Neutrophil (primary cell): ENCODE data around the gene JAKMIP1.

DNA sequence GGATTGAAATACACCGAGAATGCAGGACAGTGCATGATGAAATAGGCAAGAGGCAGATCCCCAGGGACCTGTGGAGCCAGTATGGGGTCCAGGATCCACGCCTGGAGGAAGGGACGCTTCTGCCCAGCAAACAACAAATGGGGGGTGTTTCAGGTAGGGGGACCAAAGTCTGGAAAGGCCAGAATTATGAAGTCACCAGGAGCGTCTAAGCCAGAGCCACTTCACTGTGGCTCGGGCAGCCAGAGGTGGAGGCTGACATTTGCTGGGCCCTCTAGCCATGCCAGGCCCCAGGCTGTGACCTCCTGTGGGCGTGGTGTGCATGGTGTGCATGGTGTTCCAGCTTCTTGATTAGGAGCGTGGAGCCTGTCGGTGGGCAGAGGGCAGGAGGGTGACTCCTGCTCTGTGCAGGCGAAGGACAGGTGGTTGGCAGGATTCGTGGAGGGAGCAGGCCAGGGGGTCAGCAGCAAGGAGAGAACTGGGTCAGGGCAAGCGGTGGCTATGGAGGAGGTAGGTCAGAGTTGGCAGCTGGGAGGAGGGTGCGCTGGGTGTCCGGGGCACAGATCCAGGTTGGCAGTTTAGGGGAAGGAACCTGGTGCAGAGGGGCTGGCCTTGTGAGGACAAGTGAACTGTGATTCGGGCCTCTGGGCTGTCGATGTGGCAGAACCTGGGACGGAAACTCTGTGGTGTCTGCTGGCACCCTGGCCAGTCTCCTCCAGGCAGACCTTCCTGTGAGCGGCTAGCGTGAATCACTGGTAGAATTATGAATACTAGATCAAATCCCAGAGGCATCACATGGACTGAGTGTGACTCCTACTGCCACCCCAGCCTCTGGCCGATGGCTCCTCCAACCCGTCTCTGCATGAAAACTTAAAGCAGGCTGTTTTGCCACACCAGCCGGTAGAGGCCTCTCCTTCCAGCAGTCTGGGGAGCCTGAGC, 19.9 kb downstream of the EVC start:
- PRO-cap, result no peak

DNA sequence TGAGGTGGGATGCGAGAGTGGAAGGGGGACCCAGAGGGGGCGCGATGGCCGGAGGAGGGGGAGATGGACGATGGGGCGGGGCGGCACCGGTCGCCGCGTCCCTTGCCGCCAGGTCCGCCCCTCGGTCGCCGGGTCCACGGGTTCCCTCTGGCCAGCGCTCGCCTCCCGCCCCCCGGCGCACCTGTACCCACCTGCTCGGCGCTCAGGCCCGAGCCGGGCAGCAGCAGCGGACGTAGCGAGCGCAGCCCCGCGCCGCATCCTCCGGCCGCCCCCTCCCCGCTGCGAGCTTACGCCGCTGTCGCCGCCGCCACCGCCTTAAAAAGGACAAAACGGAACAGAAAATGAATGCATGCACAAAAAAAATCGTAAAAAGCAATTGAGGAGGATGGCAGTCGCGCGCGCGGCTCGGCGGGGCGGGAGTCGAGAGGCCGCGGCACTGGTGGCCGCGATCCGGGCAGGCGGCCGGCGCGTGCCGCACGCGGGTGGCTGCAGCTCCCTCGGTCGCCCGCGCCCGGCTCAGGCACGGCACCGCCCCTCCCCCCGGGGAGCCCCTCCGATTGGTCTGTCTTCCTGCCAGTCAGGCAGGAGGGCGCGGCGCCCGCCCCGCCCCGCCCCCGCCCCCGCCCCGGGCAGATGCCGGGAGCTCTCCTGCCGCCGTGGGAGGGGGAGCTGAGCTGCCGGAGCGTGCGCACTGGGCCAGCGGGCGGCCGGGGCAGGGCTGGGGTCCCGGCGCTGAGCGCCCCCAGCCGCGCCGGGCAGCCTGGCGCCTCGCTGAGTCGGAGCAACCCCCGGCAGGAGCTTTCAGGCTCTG, at the start of gene JAKMIP1:
Gene JAKMIP1 (minus strand): TSS at position 488 of the 811 bp plus-strand sequence.
- PRO-cap, result no peak

GRCh38 chr4:6201528-6202214, 1.3 kb upstream of the JAKMIP1 start:
- PRO-cap, result no peak

GRCh38 chr4:6281741-6282376, 12.2 kb downstream of the WFS1 start:
- PRO-cap, result no peak

DNA sequence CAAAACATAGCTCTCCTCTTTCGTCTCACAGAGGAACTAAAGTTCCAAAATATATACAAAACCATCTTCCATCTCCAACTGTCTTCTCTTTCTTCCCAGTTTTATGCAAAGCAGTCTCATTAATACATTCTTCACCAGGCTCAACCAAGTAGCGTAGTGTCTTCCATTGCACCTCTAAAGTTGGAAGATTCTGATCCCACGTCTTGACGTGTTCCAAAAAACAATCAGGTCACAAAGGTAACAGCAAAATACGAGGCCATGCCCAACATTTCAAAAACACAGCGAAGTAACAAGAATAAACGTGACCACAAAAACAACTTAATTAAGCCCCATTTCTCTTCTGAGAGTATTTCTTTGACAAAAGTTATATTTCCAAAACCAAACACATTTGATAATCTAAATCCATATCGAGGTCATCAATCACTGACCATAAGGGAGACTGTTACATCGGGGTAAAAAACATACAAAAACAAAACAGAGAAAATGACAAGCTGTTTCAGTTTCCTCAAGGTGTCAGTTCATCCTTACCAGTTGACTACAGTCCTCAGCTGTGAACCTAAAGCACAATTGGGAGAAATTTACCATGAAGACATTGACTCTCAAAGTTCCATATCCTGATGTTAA, 1.5 kb downstream of the MRFAP1L1 start:
- PRO-cap, result no peak

DNA sequence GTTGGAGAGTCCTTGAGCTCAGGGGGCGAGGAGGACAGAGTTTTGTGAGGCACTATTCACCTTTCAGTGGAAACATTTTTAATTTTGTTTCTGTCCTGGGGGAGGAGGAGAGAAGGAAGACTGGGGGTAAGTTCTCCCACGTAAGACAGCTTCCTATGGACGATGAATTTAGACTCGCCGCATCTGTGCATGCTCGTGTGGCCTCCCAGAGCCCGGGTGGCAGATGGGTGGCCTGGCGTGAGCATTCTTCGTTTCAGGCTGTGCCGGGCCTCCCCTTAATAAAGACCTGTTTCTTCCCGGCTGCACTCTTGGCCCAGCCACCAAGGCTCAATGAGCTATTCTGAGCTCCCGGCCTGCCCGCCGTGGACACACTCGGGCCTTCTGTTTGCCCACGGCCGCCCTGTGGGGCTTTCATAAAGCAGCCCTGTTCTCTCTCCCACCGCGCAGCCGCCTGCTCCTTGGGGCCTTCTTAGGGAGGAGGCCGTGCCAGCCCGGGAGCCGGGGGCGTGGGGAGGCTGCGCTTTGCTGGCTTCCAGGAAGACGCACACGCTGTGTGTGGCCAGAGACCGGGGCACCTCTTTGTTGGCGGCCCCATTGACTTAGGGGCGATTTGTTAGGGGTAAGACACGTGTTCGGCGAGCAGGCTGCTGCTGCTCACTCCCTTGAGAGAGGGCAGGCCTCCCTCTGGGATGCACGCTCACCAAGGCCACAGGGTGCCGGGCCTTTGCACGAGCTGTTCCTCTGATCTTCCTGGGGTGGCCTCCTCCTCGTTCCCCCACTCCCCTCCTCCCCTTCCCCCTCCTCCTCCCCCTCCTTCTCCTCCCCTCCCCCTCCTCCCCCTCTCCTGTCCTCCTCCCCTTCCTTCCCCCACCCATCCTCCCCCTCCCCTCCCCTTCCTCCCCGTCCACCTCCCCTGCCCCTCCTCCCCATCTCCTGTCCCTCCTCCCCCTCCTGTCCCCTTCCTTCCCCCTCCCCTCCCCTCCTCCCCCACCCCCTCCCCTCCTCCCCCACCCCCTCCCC, 11.2 kb downstream of the BLOC1S4 start:
- PRO-cap, result no peak

DNA sequence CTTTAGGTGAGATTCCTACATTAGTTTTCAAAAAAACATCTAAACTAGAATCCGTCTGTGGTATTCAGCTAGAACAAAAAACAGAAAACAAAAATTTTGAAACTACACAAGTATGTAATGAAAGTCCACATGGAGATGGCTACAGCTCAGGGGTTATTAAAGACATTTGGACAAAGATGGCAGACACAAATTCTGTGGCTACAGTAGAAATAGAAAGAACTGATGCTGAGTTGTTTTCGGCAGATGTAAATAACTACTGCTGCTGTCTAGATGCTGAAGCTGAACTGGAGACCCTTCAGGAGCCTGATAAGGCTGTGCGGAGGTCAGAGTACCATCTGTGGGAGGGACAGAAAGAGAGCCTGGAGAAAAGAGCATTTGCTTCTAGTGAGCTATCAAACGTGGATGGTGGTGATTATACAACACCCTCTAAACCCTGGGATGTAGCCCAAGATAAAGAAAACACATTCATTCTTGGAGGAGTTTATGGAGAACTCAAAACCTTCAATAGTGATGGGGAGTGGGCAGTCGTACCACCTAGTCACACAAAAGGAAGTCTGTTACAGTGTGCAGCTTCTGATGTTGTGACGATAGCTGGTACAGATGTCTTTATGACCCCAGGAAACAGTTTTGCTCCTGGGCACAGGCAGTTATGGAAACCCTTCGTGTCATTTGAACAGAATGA, 46.8 kb upstream of the TBC1D14 start:
- PRO-cap, result no peak

DNA sequence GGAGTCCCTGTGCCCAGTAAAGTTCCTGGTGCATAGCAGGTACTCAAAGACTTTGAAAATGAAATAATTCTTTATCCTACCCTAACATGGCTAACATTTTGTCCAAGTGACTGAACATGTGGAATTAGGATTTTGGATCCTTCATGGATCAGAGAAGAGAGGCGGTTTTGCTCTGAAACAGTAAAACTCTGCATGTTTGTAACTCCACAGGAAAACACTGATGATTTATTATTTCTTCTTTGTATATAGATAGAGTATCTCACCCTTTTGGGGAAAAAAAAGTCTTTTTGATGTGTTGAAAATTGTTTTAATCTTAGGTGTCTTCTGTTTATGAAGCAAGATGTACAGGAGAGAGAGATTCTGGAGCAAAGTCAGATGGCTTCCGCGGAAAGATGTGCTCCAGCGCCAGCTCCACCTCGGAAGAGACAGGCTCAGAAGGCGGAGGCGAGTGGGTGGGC, 29.1 kb upstream of the TBC1D14 start:
- PRO-cap, result no peak

- PRO-cap, result no peak
Observed at GRCh38 chr4:6902375-6903028, 7.1 kb upstream of the TBC1D14 start.

DNA sequence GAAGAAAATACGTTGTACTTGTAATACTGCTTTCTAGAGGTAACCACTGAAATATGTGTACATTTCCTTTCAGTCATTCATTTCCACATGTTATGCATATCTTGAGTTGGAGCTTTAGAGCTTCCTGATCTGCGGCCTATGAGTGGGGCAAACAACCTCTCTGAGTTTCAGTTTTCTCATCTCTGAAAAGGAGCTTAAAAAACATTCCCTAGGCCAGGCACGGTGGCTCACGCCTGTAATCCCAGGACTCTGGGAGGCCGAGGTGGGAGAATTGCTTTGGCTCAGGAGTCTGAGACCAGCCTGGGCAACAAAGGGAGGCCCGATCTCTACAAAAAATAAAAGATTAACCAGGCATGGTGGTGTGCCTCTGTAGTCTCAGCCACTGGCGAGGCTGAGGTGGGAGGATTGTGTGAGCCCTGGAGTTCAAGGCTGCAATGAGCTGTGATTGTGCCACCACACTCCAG, 5.3 kb upstream of the TBC1D14 start:
- PRO-cap, result no peak

DNA sequence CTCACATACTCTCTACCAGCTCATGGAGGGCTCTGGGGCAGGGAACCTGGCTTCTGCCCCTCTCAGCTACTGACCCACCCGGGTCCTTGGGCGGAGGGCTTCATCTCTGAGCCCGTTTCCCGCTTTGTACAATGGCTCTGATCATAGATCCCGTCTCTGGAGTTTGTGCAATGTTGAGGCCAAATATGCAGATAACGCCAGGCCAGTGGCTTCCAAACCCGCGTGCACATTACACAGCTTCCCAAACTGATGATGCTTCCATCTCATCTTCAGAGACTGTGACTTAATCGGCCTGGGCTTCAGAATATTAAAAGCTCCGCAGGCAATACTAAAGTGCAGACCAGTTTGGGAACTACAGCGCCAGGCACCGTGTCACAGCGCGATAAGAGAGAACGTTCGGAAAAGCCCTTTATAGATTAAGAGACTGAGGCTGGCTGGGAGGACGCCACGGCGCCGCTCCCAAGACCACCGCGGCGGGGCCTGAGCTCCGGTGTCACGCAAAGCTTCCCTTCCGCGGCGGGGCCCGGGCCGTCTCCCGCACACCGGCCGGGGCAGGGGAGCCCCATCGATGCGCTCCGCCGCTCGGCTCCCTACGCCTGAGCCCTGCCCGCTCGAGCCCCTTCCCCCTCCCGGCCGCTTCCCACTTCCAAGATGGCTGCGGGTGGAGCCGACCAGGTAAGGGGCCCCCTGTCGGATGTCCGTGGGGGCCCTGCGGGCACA, 635 bp upstream of the TBC1D14 start:
- PRO-cap, result no peak

DNA sequence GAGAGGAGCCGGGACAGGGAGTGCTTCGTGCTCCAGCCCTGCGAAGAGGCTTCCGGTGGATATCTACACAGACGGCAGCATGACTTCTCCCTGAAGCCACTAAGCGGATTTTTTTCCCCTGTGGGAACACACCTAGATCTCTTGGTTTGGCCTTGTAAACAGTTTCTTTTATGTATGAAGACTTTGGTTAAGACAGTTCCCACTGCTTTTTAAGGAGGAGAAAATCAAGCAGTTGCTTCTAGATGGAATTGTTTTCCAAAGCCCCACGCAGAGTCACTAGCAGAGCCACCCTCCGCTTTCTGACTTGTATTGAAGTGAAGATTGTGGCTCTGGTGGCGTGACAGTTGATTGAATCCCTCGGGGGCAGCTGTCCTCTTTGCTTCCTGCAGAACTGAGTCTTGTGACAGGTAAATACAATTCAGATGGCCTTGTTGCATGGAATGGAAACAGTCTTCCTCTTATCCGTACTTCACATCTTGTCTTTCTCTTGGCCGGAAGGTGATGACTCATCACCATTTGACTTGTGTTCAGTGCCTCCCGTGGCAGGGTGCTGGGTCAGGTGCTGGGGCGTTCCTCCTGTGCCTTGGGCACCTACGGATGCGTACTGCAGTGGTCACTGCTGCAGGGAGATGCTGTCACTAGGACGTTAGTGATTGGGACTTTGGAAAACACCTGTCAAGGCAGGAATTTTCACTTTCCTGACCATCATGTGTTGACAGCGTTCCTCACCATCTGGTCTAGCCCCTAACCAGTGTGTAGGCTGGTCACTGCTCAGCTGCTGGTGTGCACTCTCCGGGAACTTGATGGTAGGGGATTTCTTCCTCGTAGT, 6.9 kb downstream of the TBC1D14 start:
- PRO-cap, result unidirectional peak, plus-strand start at position 616 of the sequence

DNA sequence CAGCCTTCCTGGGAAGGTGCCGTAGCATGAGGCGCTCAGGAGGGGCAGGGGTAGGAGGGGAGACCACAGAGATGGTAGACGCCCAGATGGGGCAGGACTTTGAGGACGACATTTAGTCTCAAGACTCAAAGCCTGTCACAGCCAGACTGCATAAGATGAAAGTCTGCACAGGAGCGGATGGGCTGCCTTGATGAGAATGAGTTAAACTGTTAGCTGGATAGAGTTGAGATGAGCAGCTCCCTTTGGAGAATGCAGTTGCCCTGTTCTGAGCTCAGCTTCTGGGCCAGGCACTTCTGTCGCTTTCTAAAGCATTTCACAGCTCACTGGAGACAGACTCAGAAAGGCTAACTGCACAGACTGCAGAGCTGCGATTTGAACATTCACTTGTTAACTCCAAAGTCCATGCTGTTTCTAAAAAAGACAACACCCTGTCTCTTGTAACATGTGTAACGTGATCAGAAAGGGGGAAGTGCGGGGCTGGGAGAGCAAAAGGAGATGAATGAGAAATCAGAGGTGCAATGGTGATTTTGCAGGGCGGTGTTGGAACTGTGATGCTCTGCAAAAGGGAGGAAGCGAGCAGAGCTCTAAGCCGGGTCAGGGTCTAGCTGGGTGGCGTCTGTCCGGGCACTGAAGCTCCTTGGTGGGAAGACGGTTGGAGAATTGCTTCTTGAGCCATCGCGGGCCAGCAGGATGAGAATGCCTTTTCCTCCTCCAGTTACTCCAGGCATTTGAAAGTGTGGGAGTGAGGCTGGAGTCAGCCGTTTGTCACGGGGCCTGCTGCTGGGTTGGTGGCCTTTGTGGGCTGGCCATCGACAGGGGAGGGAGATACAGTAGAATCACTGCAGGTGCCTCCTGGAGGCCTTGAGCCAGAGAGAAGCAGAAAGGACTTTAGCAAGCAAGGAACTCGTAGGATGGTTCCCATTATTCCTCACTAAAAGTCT, 20.2 kb downstream of the TBC1D14 start:
- PRO-cap, result no peak

GRCh38 chr4:6953716-6954394, 44.2 kb downstream of the TBC1D14 start:
- PRO-cap, result no peak

DNA sequence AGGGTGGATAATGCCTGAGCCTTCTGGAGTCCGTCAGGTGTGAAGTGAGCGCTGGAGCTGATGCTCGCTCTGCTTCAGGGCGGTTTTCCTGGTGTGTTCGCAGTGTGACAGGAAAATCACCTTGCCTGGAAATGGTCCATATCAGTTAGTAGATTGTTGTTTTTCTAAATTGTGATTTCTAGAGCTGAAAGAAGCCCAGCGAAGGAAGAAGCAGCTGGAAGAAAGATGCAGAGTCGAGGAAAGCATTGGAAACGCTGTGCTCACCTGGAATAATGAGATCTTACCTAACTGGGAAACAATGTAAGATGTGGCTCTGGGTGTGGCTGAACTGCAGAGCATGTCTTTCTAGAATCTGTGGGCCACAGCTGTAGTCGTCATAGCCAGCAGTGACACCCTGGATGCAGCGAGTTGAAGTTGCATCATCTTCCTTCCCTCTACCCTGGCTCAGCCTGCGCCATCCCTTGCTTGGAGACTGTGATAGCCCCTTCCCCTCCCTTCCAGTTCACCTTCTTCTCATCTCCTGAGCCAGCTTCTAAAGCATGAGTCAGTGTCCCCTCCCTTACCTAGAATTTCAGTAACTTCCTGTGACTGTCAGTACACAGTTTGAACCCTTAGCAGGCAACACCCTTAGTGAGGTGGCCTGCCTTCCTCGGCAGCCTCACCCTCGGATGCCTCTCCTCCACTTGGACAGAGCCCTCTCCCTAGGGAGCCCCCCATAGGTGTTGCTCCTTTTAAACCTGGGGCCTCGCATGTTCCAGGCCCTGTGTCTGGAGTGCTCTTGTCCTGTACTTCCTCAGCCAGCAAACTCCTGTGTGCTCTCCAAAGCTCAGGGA, 43.7 kb downstream of the CCDC96 start:
- PRO-cap, result no peak

DNA sequence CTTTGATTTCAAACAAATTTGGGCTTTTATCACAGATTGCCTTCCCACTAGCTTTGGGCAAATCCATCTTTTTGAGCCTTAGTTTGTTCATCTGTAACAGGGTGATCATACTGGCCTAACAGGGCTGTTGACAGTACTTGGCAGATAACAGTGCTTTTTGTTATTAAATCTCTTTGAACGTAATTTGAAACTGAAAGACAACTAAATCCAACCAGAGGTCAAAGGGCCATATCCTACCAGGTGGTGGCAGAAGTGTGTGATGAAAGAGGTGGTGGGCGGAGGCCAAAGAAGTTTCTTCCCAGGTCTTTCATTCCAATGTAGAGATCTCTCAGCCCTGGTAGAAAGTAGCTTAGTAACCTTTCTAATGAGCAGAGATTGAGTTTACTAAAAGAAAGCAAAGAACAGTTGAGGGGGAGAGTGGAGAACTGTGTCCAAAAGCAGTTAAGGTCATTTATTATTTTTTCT, 34.8 kb downstream of the CCDC96 start:
- PRO-cap, result no peak

- PRO-cap, result no peak
Observed at GRCh38 chr4:7014583-7015206, 28.1 kb downstream of the CCDC96 start.

DNA sequence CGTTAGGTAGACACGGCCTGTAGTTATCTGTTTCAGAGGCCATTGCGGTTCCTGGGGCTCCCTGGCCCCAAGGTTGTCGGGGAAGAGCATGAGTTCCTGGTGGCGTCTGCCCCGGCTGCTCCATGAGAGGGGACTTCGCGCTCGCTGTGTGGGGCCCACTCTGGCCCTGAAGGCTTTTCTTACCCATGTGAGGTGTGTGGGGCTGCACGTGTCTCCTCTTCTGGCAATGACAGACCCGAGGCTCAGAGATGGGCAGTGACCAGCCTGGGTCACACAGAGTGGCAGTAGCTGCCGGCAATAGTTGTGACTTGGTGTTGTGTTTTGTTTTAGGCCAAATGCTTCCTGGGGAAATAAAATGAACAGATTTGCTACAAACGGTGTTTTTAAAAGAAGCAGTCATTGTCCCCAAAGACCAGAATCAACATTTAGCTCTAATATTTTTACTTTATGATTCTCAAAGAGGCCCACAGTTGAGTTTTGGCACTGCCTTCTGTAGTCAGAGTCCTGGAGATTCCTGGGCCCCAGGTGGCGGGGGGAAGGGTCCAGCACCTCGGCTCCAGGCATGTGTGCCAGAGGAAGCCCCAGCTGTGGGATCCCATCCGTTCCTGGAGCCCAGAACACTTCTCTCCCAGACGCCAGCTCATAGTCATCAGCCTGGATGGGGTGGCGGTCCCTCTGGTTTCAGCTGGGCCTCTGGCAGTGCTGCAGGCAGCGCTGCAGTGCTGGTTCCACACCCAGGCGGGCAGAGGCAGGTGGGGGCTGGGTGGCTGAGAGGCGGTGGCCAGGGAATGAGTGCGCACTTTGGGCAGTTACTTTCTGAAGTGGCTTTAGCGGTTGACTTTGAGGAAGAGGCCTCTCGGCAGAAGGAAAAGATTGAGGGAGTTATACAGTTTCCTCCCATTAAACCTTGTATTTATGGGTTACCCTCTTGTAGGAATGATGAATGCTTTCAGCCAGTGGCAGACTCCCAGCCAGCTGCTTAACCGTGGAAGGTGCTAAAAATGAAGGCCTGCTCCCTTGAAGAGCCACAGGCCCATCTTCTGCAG, 9.5 kb downstream of the TADA2B start:
- PRO-cap, result no peak

- PRO-cap, result no peak
Observed at GRCh38 chr4:7324623-7325201, 110.0 kb downstream of the PSAPL1 start.

GRCh38 chr4:7434440-7434753, 333 bp downstream of the PSAPL1 start:
- PRO-cap, result no peak